AG09319 (cell line): ENCODE data around the gene RRH.

DNA sequence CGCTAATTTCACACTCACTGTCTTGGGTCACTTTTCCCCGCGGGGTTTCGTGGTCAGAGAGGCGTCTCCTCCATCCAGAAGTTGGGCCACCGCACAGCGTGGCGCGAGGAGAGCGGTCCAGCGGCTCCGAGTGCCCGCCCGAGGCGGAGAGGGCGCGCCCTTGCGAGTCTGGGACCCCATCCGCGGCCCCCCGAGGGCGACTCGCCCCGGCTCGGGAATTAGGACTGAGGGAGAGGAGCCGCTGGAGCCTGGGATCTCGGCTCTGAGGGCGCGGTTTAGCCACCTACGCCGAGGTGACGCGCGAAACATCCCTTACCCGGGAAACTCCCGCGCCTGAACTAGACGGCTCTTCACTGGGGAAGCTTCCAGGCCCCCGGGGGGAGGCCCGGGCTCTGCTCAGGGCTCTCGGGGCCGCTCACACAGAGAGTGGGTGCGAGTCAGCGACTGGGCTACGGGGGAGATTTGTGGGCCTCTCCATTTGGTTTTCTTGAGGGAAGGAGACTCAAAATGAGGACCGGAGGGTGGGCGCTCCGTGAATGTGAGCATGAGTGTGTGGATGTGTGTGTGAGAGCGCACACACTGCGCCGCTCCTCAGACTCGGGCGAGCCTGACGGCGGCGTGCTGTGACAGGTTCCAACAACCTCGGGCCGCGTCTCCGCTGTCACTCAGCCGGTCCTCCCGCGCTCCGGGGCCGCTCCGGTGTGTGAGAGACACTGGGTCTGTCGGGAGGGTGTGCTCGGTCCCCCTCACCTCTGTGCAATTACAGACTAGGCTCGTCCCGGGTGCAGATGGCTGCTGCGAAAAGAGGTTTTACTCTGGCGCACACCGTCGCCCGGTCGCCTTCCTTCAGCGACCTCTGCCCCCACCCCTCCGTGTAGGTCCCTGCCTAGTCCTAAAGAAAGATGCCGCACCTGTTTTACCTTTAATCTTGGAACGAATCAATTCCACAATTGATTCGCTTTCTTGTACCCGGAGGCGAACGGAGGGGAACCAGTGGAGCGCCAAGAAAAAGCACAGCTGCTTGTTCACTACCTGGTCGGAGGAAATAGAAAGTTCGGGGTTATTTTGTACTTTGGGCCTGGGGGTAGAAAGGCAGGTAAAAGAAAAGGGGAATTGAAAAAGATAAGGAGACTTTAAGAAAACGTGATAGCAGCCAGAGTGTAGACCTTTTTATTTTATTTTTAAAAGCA lies 885 bp downstream of the NPNT start:
- RRBS, result 4% methylated on average over 14 of the region's 88 CpGs

DNA sequence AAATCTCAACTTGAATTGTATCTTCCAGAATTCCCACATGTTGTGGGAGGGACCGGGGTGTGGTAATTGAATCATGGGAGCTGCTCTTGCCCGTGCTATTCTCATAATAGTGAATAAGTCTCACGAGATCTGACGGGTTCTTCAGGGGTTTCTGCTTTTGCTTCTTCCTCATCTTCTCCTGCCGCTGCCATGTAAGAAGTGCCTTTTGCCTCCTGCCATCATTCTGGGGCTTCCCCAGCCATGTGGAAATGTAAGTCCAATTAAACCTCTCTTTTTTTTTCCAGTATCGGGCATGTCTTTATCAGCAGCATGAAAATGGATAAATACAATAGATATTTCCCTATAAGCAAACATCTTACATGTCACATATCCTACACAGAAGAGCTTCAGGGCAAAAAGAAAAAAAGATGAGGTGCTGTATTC lies 95.9 kb downstream of the TBCK start:
- RRBS, result no CpG with 5 or more reads among the region's 6 CpGs

GRCh38 chr4:107283606-107283985 lies 247.5 kb upstream of the DKK2 start:
- RRBS, result no CpG with 5 or more reads among the region's 3 CpGs

DNA sequence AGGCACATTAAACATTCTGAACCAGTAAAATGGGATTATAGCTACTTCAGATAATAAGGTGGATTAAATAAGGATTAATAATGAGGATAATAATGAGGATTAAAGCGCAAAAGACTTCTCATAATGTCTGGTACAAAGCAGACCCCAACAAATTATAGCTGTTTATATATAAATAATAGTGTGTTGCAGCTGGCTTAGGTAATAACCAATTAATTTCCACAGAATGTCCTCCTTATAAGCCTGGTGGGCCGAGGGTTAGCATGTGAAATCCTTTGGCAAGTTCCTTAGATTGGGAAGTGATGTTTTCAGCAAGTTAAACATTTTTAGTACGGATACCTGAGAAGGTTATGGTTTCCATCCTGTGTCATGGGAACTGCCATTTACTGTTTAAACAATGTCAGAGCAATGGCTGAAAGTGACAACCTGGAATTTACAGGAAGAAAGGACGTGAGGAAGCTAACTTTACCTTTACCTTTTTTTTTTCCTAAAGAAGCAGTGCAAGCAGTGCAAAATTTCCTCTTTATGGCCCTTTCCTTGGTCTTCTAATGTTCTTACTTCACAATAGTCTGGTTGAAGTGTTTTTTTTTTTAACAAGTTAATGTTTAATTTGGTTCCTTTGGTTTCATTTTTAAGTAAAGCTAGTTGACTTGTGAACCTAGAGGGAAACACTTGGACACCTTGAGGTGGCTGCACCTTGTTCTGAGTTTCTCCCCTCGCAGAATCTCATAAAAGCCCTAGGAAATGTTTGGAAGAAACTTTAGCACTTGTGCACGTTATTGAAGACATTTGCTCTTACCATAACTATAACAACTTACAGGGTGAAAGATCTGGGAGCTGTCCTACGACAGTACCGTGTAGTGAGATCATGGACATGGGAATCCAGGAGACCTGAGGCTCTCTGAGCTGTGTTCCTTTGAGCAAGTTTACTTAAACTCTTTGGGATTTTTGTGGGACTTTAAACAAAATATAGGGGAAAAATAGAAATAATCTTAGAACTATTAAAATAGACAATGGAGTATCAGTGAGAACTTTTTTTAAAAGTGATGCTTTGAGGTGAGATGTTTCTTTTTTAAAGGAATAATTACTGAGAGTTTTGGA lies 1.7 kb downstream of the SGMS2 start:
- RRBS, result no CpG with 5 or more reads among the region's 8 CpGs

DNA sequence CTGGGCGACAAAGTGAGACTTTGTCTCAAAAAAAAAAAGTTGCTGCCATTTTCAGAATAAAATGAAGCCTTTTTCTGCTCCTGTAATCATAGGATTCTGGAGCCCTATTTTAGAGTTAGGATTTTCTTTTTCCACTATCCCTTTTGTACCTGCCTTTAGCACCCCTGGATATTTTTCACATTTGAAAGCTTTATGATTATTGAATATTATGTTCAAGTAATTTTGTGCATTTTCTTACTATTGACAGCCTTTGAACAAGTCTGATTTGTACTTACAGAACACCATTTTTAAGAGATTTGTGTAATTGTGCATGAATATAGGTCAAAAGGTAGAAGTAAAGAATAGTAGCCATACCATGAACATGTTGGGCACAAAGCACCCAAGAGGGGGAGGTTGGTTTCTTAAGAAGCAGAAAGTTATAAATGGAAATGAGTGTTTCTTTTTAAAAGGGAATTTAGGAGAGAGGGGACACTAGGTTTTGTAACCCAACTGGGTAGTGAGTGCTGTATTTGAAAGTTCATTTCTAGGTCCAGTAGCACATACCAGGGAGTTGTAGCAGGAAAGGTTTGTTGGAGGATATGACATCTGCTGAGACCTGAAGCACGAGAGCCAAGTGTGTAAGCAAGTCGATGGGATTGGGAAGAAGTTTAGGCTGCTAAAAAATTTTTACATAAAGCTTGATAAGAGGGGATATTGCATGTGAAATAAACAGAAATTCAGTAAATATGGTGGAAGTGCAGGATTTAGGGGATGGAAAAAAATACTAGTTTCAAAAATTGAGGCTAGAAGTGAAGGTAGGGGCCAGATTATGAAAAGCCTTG lies 44.2 kb downstream of the SGMS2 start:
- RRBS, result no CpG with 5 or more reads among the region's 3 CpGs

- RRBS, result no CpG with 5 or more reads among the region's 4 CpGs
Measured at GRCh38 chr4:107977533-107977915, 12.2 kb upstream of the HADH start.

DNA sequence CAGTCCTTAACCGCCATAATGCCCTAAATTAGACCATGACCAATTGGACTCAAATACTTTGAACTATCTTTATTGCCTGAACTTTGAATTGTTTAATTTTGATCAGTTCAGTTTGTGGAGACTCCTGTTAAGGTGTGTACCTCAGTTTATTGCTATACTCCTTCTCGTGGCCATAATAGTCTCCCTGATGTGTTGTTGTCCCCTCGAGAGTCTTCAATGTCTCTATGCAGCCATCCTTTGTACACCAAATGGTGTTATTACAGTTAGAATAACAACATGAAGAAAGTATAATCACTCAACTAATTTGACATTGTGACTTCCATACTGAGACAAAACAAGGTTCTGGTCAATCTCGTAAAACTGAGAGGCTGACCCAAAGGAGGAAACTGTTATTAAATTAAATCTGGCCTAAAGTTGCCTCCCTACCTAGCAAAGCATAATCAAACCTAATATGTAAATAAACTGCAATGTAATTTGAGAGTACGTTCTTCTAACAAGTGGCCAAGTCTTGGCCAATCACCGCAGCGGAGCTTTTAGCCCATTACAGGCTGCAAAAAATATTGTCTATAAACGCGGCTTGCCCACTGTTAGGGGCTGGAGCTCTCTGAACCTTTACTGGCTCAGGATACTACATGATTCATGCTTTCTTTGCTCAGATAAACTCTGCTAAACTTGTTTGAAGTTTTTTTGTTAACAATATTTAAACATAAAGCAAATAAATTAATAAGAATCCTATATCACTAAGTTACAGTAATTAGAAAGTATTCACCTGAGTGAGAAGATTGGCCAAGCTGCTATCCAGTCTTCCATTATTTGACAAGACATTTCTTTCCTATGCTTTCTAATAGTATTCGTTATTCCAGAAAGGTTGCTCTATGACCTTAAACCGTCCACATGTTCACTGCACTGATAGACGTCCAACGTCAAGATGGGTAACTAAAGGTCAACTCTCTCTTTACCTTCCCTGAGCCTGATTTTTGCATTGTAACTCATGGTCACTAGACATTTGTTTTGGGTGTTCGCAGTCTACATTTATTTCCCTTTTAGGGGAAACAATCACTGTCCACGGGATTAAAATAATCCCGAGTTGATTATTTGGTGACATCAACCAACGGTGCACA lies 986 bp upstream of the HADH start:
- RRBS, result no CpG with 5 or more reads among the region's 17 CpGs

DNA sequence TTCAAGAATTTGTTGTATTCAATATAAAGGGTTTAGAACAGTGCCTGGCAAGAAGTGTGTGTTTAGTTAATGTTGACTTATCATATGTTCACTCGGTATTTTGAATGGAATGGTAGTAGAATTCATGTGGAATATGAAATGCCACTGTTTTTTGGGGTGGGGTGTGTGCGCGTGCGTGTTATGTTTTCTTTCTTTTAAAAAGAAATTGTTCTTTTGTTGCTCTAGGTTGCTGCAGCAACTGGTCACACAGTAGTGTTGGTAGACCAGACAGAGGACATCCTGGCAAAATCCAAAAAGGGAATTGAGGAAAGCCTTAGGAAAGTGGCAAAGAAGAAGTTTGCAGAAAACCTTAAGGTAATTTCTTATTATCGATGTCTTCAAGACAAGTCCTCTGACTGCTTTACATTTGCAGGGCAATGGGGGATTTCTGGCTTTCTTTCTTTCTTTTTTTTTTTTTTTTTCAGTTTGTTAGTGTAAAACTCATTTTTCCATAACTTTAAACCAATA lies 19.9 kb downstream of the HADH start:
- RRBS, result no CpG with 5 or more reads among the region's 5 CpGs

DNA sequence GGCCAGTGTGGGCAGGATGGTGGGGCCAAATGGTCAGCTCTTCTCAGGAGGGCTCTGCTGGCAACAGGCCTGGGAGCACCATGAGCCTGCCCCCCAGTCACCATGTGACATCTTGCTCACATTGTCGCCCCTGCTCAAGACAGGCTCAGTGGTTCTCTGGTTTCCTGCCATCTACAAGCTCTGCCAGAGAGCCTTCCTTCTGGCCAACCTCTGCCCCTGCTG lies 40.2 kb downstream of the HADH start:
- RRBS, result no CpG with 5 or more reads among the region's 1 CpG

DNA sequence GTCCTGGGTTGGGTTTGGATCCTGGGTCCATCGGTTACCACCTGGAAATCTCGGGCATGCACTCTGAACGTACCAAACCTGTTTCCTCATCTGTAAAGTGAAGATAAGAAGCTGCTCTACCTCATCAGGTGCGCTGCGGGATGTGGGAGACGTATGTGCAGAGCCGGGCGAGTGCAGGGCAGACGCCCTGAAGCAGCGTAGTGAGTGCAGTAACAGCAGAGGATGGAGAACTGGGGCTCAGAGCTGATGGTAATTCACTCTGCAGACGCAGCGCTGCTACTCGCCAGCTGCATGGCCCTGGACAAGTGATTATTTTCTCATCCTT lies 64.4 kb downstream of the HADH start:
- RRBS, result no CpG with 5 or more reads among the region's 13 CpGs

- RRBS, result no CpG with 5 or more reads among the region's 2 CpGs
Measured at GRCh38 chr4:108527809-108528159, 92.6 kb upstream of the RPL34 start.

- RRBS, result no CpG with 5 or more reads among the region's 7 CpGs
Measured at GRCh38 chr4:108560394-108561264, 59.7 kb upstream of the RPL34 start.

GRCh38 chr4:109559425-109559959 lies 554 bp upstream of the MCUB start:
- RRBS, result 4% methylated on average over 15 of the region's 30 CpGs

DNA sequence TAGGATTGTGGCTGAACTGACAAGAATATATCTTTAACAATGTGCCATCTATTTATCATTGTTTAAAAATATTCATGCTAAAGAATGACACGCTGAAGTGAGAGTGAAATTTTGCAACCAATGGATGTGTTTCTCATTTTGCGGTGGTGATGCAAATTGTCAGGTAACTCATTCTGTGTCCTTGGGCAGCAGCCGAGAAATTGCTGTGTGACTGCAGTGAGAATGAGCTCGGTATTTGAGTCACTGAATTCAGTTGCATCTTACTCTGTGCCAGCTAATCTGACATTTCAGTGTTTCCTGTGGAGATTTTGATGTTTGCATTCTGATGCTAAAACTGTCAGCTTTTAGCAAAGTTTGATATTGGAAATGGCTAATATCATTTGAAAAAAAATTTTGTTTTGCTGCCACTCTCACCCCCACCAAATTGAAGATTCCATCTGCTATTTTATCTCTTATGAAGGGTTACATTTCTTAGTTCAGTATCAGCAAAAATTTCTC lies 28.2 kb downstream of the MCUB start:
- RRBS, result no CpG with 5 or more reads among the region's 4 CpGs

DNA sequence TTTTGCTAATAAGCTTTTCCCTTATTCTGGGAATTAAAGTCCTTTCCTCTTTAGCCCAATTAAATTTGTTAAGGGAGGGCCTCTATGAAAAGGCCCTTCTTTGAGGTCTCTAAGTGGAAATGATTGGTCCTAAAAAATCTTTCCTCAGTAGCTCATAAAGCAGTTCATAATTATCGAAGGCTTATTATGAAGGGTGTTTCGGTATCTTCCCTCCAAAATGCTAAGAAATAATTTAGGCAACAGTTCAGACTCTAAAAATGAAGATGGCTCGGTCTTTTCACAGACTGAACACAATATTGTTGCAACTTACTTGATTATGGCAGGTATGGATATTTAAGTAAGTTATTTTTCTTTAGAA lies at the start of gene RRH:
RRH (plus strand) TSS at position 162 of the 358 bp plus-strand sequence.
- RRBS, result no CpG with 5 or more reads among the region's 3 CpGs

GRCh38 chr4:110055009-110055590 lies 142.4 kb downstream of the EGF start:
- RRBS, result no CpG with 5 or more reads among the region's 4 CpGs

GRCh38 chr4:110134640-110134936 lies 63.8 kb downstream of the ELOVL6 start:
- RRBS, result no CpG with 5 or more reads among the region's 1 CpG

- RRBS, result no CpG with 5 or more reads among the region's 2 CpGs
Measured at GRCh38 chr4:112257198-112257397, 25.5 kb downstream of the AP1AR start.

GRCh38 chr4:112647859-112648800 lies 11.2 kb downstream of the LARP7 start:
- RRBS, result no CpG with 5 or more reads among the region's 6 CpGs

GRCh38 chr4:113035217-113035715 lies 14.2 kb upstream of the ANK2 start:
- RRBS, result no CpG with 5 or more reads among the region's 2 CpGs